T47D (cell line): ENCODE measurements around a stretch of chr16.

- RRBS, result no CpG with 5 or more reads among the region's 7 CpGs
Observed at GRCh38 chr16:71778572-71779071, 30.0 kb downstream of the AP1G1 start.

- RRBS, result no CpG with 5 or more reads among the region's 1 CpG
Observed at GRCh38 chr16:71803486-71803685, 5.2 kb downstream of the AP1G1 start.

DNA sequence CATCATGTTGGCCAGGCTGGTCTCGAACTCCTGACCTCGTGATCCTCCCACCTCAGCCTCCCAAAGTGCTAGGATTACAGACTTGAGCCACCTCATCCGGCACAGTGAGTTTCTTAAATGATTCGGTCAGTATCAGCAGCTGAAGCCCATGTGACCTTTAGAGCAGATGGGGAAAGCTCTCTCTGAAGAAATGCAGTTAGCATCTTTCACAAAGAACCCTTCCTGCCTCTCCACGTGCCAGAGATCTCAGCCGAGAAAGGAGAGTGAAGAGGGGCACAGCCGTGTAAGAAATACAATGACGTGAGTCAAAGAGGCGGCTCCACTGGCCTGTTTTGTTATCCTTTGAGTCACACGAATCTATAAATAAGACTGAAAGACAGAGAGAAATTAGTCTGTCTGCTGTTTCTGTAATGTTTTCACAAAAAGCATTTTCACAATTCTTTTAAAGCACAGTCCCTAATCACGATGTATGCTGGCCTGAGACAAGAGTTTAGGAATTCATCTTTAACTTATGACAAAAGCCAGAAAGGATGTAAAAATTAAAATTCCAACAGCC is 8.0 kb upstream of the AP1G1 start:
- RRBS, result no CpG with 5 or more reads among the region's 11 CpGs

DNA sequence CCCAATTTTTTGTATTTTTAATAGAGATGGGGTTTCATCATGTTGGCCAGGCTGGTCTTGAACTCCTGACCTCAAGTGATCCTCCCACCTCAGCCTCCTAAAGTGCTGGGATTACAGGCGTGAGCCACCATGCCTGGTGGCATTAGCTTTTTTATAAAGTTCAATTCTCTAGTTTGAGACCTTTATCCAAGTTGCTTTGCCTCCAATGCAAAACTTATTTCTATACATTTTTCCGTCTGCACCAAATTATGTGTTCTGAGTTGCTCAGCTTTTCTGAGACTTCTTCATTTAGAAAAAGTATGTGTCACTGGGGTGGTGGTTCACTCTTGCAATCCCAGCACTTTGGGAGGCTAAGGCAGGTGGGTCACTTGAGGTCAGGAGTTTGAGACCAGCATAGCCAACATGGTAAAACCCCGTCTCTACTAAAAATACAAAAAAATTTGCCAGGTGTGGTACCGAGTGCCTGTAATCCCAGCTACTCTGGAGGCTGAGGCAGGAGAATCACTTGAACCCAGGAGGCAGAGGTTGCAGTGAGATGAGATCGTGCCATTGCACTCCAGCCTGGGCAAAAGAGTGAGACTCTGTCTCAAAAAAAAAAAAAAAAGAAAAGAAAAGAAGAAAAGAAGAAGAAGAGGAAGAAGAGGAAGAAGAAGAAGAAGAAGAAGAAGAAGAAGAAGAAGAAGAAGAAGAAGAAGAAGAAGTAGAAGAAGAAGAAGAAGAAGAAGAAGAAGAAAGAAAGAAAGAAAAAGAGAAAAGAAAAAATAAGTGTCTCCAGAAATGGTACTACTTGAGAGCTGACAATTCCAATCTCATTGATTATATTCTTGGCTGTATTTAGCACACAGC is 14.0 kb upstream of the ATXN1L start:
- RRBS, result no CpG with 5 or more reads among the region's 5 CpGs

GRCh38 chr16:71855787-71856629 is 10.2 kb downstream of the ATXN1L start:
- RRBS, result no CpG with 5 or more reads among the region's 6 CpGs

DNA sequence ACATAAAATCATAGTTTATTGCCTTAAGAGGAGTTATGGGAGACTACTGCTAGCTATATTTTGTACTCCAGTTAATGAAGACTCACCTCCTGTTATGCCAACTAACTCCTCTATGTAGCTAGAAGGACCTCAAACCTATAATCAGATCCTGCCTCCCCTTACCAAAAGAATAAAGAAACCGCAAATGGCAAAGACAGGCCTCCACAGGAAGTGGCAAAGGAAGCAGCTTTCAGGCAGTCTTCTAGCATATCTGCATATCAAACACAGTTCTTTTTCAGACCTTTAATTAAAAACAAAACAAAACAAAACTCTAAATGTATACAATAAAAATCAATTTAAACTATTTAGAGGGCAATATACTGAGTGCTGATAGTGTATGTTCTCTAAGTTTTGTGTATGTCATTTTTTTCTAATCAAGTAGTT is 2.8 kb downstream of the ZNF821 start:
- RRBS, result no CpG with 5 or more reads among the region's 1 CpG

- RRBS, result no CpG with 5 or more reads among the region's 10 CpGs
Observed at GRCh38 chr16:72056083-72056560, 1.8 kb downstream of the HP start.

DNA sequence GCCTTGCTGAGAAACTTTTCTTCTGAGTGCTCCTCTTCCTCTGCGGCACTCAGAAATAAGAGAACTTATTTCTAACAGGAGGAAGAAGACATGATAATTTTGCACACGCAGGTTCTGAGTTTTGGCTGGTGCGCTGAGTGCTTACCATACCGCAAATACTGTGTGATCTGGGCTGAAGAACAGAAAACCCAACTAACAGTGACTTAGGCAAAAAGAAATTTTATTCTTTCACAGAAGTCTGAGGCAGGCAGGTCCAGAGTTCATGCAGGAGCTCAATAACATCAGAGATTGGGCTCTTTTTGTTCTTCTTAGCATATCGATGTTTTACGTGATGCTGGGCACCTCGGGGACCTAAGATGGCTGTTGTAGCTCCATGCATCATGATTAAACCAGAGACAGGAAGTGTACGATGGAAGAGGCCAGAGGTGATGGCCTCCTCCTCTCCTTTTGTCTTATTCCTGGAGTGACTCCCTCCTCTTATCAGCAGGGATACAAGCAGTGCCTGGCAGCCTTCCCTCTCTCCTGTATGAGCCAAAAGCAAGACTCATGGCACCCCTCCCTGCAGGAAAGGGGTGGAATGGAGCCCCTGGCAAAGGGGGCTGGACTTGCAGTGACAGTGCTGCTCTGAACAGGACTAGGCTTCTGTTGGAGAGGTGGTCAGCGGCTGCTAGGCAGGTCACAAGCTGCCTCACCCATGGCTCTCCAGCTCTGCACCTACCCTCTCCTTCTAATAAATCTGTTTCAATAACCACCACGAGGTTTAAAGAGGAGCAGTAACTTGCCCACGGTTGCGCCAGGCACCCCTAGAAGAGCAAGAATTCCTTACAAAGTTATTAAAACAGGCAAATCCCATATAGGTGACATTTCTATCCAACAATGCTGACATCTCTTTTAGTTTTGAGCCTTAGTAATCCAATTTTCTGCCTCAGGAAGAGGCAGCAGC is 8.5 kb downstream of the TXNL4B start:
- RRBS, result no CpG with 5 or more reads among the region's 12 CpGs

DNA sequence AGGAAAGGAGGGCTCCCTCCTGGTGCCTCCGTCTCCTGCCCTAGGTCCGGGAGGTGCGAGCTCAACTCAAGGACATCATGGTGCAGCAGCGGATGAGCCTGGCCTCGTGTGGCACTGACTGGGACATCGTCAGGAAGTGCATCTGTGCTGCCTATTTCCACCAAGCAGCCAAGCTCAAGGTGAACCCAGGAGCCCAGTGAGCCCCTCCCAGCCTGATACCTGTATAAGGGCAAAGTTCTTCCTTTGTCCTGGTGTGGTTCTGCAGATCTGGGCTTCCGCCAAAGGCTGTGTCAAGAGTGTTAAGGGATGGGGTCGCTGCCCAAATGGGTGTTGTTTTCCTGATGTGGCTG is 14.8 kb downstream of the DHX38 start:
- RRBS, result no CpG with 5 or more reads among the region's 8 CpGs

GRCh38 chr16:72795398-72796208 is 252.3 kb downstream of the ZFHX3 start:
- RRBS, result no CpG with 5 or more reads among the region's 21 CpGs

DNA sequence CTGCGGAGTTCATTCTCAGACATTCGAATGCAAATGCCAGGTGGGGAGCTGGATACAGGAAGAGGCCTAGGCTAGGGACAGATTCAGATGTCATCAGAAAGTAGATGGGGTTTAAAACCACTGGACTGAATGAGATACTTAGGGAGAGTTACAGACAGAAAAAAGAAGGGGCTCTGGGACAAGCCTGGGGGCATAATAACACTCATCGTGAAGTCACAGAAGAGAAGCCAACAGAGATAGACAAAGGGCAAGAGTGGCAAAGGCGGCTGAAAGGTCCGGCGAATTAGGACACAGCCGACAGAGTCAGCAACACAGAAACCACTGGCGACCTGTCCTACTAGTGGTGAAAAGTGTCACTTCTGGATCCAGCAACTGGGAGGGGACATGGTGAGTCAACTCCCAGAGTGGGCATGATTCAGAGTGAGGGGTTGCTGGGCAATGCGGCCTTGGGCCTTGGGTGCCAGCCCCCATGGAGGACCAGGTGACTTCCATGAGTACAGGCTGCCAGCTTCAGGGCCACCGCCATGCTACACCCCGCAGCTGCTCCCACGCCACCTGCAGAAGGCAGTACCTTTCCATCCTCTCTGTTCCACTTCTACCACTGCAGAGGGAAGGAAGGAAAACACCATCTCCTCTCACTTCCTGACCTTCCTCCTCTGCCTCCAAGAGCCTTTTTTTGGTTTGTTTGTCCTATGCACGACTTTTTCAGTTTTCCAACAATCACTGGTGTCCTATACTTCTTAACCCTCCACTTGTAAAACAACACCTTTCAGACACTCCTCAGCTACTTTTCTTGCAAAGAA is 110.6 kb downstream of the ZFHX3 start:
- RRBS, result no CpG with 5 or more reads among the region's 13 CpGs

DNA sequence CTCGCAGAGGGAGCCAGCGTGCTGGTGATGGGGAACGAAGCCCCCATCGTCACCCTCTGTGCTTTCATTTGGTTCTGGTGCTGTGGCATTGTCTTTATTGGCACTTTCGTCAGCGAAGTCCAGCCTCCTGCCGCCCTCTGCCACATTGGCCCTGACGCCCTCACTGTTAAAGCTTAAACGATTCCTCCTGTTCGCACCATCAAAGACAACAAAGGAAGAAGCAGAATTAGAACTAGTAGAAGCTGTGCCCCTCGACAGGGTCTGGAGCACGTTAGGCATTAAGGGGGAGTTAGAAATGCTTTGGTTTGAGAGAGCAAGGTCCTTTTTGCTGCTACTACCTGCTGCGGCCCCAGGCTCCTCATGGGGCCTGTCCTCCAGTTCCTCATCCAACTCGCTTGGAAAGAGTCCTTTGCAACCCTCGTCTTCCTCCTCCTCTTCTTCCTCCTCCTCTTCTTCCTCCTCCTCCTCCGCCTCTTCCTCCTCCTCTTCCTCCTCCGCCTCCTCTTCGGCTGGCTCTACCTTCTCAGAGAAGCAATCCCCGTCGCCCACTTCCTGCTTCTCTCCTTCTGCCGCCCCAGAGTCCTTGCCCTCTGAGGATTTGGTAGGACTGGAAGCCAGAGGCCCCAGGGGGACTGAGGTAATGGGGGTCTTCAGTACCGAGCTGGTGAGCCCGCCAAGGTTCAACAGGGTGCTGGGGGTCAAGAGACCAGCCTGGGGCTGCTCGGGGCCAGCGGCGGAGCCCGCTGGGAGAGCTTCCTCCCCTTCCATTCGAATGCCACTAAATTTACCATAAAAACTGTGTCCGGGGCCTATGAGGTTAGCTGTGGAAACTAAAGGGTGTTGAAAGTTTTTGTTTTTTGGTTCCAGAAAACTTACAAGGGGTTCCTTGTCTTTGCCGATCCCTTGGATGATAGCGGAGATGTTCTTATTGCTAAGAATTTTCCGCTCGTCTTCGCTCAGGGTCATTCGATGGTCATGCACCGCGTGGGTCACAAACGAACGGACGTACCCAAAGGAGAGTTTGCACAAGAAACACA is 89.3 kb downstream of the ZFHX3 start:
- RRBS, result no CpG with 5 or more reads among the region's 40 CpGs

GRCh38 chr16:73035814-73037052 is 11.7 kb downstream of the ZFHX3 start:
- RRBS, result 0% methylated on average over 1 of the region's 25 CpGs

DNA sequence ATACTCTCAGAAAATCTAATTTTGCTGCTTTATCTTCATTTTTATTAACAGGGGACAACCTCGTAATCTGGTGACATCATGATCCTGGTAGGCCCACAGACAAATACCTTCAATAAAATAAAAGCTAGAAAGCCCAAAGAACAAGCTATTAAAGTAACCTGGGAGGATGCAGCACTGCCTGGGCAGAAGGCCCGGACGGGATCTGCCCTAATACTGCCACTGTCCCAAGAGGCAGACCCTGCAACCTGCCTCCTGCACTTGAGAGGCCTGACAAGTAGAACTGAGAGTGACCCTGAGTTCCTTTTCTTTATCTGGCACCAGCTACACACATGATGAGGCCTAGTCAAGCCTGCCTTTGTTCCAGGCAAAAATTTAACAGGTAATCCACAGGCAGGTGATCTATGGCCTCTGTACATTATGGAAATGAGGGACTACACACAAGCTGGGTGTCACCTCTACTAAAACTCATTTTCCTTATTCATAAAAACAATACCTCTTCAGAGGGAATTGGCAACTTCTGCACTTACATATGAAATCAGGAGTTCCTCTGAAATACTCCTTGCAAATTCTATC is 2.2 kb upstream of the ZFHX3 start:
- RRBS, result no CpG with 5 or more reads among the region's 3 CpGs

- RRBS, result no CpG with 5 or more reads among the region's 5 CpGs
Observed at GRCh38 chr16:73062597-73062878, 14.6 kb upstream of the ZFHX3 start.

GRCh38 chr16:73092328-73093031 is 44.6 kb upstream of the ZFHX3 start:
- RRBS, result no CpG with 5 or more reads among the region's 22 CpGs

- RRBS, result no CpG with 5 or more reads among the region's 9 CpGs
Observed at GRCh38 chr16:74320590-74321588, 24.3 kb downstream of the PSMD7 start.

DNA sequence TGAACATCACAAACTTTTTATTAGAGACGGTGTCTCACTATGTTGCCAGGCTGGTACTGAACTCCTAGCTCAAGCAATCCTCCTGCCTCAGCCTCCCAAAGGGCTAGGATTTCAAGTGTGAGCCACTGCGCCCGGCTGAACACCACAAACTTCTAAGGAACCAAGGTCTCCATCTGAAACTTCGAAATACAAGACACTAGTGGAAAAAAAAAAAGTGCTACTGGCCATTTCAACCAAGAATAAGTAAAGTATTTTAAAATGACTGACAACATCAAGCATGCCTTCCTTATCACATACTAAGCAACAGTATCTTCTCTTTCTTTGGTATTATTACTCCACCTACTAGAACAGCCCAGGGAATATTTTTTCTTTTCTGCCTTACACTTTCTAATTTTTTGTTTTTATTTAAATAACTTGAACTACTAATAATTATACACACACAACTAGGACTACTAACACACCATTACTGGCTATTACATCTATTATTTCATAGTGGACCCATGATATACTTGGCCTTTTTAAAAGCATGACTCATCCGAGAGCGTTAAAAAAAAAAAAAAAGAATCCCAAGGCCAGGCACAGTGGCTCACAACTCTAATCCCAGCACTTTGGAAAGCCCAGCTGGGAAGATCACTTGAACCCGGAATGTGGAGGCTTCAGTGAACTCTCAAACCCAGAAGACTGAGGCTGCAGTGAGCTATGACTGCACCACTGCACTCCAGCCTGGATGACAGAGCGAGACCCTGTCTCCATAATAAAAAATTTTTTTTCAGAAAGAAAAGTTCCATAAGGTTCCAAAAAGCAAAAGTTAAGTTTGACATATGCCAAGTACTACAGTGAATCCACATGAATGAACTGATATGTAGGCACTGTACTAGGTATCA is 3.2 kb downstream of the GLG1 start:
- RRBS, result no CpG with 5 or more reads among the region's 8 CpGs

GRCh38 chr16:74607831-74608235 is 919 bp upstream of the GLG1 start:
- RRBS, result no CpG with 5 or more reads among the region's 7 CpGs

DNA sequence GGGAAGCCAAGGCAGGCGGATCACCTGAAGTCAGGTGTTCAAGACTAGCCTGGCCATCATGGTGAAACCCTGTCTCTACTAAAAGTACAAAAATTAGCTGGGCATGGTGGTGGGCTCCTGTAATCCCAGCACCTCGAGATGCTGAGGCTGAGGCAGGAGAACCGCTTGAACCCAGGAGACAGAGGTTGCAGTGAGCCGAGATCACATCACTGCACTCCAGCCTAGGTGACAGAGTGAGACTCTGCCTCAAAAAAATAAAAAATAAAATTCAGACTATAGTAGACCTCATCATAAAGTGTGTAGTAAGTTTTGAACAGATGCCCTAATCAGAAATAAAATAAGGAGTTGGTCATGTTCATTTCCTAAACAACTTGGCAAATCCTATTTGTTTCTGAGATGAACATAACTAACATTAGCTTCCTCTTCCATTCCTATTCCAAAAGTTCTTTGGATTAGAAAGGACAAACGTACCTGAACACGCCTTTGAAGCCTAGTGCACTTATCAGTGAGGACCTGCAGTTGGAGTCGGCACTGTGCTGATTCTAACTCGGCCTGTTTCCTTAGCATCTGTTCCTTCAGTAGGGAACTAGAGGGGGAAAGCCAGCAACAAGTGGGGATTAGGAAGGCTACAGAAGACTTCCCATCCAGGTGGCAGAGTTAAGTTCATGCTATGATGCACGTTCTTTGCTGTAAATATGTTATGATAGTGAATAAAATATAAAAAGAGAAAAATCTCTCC is 29.1 kb downstream of the RFWD3 start:
- RRBS, result no CpG with 5 or more reads among the region's 9 CpGs